SJSA1 (cell line): ENCODE data around the genes FBXO28, DEGS1, CNIH3 and DNAH14.

- RAMPAGE, long total RNA: no peak
Observed at GRCh38 chr1:224012326-224013127, 101.4 kb upstream of the FBXO28 start.

DNA sequence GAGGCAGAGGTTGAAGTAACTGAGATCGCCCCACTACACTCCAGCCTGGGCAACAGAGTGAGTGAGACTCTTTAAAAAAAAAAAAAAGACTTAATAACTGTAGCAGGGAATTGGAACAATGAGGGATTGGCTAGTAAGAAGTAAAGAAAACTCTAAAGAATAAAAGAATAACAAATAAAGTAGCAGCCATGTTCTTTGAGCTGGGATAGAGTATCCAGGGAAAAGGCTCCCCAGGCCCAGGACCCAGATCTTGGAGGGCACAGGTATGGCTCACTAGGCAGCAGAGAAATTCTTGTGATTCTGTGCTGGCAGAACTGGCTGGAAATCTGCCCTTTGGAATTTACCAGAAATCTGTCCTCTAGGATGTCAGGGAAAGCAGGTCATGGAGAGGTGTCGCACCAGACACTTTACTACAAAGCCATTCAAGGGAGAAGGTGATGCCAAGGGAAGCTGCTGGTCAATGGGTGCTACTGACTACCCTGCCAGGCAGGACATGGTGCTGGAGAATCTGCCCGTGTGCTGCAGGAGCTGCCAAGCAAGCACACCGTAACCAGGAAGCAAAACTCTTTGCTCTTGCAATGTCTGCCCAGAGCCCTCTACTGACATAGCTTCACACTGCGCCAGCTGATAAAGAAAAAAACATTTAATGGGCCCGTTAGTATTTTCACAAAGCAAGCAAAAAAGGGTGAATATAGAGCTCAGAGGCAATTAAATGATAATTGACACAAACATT, 7.4 kb upstream of the FBXO28 start:
- RAMPAGE, long total RNA: no peak

DNA sequence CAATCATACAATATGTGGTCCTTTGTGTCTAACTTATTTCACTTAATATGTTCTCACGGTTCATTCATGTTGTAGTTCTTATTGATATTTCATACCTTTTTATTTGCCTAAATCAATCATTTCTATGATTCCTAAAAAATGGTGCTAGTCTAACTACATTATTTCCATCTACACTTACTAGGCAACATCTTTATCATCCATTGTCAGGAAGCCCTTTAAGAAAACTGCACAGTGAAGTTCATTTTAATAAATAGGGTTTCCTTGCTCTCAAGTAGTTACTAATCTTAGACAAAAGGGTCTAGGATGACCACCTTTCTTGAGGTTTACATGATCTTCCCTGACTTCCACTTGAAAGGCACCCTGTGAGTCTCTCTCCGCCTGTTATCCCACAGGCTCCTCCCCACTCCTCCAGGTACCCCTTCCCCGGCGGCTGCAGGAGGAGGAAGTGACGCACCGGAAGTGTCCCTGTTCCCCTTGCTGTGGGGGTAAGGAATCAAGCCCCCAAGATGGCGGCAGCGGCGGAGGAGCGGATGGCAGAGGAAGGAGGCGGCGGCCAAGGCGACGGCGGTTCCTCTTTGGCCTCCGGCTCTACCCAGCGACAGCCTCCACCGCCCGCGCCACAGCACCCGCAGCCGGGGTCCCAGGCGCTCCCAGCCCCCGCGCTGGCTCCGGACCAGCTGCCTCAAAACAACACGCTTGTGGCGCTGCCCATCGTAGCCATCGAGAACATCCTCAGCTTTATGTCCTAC, at the start of gene FBXO28:
FBXO28 (plus strand) TSS at position 488 of the 749 bp plus-strand sequence.
- RAMPAGE, long total RNA: start-site peak on the plus strand centred at position 480 of the sequence, 20 bp wide, 192 and 58 reads in 2 replicates

DNA sequence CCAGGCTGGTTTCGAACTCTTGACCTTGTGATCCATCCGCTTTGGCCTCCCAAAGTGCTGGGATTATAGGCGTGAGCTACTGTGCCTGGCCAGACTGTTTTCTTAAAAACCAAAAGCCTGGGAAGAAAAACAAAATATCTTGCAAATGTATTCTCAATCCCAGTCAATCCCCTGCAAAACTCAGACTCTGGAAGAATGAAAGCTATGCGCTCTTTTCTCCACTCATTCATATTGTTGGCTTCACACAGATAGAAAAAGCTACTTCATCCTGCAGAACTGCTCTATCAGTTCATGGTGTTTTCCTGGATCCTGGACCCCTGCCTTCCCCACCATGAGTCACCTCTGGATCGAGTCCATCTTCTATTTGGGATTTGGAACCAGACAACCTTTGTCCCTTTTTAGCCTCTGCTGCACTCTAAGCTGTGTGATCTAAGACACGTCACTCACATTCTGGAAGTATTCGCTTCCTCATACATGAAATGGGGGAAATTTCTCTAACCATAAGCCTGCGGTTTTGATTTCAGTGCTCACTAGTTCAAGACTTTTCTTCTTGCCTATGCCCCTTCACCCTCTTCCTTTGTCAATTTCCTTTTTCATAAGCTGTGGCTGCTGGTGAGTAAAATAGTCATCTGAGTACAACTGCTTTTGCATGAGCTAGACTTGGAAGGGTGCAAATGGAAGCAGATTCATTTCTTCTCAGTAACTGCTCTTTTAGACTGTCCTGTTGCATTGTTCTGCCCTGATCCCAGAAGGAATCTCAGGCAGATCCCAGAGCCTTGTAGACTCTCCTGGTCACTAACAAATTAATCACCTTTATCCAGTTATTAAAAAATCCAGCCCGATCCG, 14.1 kb upstream of the DEGS1 start:
- RAMPAGE, long total RNA: no peak

GRCh38 chr1:224182057-224183387, at the start of gene DEGS1:
DEGS1 (plus strand) TSS chr1:224183240.
- RAMPAGE, long total RNA: start-site peak on the plus strand at chr1:224183202-224183285, 1,212 and 632 reads in 2 replicates

GRCh38 chr1:224199514-224199914, 16.5 kb downstream of the DEGS1 start:
- RAMPAGE, long total RNA: no peak

GRCh38 chr1:224340938-224341509, 11.1 kb upstream of the NVL start:
- RAMPAGE, long total RNA: no peak

DNA sequence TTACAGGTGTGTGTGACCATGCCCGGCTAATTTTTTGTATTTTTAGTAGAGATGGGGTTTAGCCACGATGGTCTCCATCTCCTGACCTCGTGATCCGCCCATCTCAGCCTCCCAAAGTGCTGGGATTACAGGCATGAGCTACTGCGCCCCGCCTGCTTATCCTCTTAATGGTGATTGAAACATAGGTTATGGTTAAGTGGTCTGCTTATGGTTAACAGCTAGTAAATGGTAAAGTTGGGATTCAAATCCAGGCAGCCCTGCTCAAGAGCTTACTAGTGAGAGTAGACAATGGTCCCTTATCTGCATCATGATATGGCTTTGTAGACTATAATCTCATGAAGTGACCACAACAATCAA, 37.9 kb downstream of the CNIH4 start:
- RAMPAGE, long total RNA: no peak

DNA sequence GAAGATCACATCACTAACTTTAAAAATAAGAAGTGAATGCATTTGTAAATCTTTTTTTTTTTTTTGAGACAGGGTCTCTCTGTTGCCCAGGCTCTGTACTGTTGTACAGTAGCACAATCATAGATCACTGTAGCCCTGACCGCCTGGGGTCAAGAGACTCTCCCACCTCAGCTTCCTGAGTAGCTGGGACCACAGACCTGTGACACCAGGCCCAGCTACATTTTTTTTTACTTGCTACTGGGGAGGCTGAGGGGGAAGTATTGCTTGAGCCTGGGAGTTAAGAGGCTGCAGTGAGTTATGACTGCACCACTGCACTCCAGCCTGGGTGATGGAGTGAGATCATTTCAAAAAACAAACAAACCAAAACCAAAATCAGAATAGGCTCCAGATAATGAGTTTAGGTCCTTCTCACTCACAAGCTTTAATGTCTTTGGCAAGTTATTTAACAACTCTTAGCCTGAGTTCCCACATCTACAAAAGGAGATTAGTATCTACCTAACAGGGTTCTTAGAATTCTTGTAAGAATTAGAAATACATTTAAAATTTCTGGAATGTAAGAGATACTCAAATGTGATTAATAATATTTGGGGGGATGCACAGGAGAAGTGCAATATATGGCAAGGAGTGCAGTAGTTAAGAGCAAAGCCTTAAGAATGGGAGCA, 22.8 kb downstream of the WDR26 start:
- RAMPAGE, long total RNA: no peak

DNA sequence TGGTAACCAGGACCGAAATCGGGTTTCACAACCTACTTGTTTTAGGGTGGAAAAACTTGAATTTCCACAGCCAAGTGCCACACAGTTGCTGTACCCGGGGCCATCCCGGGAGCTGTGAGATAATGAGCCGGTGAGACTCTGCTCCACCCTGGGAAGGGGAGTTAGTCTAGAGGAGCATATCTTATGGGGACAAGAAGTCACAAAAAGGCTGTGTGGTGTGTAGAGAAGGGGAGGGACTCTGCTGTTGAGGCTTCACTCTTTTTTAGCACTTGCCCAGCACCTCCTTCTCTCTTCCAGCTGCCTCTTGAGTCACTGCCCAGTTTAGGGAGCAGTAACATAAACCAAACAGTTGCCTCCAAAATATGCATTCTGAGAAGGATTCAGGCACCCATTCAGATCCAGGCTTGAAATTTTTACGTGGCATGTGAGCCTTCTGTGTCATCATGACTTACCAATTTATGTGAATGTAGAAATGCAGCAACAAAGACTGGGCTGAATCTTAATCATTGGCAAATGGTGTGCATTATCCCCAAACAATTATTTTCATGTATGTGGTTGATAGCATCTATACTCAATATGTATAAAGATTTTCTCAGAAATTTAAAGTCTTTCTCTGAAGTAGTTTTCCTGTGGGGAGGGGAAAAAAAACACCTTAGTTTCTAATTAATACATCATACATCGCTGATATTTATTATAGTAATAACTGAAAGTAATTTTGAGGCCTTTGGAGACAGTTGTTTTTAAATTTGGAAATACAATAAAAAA, 850 bp upstream of the WDR26 start:
- RAMPAGE, long total RNA: no peak

DNA sequence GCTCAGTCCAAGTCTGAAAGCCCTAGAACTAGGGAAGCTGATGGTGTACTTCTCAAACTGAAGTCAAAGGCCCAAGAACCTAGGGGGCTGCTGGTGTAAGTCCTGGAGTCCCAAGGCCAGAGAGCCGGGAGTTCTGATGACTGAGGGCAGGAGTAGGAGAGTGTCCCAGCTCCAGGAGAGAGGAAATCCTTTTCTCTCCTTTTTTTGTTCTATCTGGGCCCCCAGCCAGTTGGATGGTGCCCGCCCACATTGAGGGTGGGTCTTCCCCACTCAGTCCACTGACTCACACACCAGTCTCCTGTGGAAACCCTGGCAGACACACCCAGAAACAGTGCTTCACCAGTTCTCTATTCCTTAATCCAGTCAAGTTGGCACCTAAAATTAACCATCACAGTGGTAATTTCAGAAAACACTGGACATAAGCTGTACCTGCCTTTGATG, 12.6 kb upstream of the WDR26 start:
- RAMPAGE, long total RNA: no peak

- RAMPAGE, long total RNA: no peak
Observed at GRCh38 chr1:224497895-224499209, 63.8 kb upstream of the WDR26 start.

GRCh38 chr1:224505855-224506119, 71.2 kb upstream of the WDR26 start:
- RAMPAGE, long total RNA: no peak

GRCh38 chr1:224615682-224617032, at the start of gene CNIH3:
CNIH3 (plus strand) TSS chr1:224616317.
- RAMPAGE, long total RNA: start-site peak on the minus strand at chr1:224616177-224616264, 17 and 15 reads in 2 replicates

DNA sequence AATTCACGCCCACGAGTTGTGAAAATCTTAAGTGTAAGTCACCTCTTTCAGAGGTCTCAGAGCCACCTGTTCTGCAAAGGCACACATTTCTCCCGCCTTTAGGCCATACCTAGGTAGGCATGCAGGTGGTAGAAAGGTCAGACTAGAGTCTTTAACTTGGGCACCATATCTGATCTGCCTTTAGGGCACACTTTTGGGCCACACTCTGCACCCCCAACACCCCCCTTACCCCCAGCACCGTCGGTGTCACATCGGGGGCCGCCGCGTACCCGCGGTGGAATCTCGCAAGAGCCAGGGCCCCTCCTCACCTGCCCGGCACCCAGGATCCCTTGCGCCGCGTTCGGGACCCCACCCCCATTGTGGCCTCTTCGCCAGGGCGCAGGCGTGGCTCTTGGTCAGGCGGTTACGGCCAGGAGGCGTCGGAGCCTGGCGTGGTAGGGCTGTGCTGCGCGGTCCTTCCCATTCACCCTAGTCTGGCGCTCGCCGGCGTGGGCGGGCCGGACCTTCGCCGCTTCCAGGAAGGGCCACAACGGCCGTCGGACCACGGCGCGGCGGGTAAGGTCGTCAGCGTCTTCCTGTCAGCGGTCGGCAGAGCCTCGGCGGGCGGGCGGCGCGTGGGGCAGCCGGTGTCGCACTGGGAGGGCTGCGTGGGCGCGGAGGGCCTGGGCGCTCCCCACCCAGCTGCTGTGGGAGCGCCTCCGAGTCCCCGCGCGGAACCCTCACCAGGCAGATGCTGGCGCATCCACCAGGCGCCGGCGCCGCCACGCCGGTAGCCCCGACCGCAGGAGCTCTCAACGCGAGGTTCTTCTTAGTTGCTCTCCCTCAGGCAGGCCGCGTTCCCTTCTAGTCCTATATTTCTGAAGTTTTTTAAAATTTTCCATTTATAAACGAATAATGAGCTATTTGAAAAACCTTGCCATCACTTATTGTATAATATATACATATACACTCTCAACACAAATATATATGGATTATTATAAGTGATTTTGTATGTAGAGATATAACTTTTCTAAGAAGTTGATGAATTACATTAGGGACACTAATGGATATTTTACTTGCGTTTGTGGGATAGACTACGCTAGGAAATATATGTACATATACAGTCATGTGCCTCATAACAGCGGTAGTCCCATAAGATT, at the start of gene DNAH14:
DNAH14 (plus strand) TSS at position 395 of the 1,139 bp plus-strand sequence.
- RAMPAGE, long total RNA: start-site peak on the plus strand centred at position 433 of the sequence, 79 bp wide, 189 and 42 reads in 2 replicates

DNA sequence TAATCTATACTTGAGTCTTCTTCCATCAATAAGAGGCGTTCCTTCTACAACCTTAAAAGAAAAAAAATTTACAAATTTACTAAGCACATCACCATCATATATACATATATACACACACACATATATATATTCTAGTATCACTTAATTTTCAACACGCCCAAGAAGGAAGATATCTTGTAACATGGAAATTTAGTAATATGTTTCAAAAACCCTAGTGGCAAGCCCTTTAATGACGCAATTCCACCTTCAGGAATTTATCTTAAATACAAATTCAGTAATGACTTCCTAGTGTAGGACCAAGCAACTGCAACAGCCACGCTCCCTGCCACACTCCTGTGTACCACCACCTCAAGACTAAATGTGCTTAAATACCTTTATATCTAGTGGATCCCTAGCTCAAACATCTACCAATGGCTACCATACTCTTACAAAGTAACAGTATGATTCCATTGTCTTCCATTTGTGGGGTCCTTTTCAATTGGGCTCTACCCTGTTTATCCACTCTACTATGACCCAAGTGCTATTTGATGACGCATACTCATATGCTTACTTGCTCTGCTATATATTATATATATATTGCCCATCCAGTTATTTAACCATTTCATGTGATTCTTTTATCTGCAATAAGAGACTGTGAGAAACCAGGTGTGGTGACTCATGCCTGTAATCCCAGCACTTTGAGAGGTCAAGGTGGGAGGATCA, 12.4 kb downstream of the LBR start:
- RAMPAGE, long total RNA: no peak

- RAMPAGE, long total RNA: no peak
Observed at GRCh38 chr1:225426434-225426889, 1.4 kb downstream of the LBR start.

GRCh38 chr1:225473079-225473752, 45.4 kb upstream of the LBR start:
- RAMPAGE, long total RNA: no peak

DNA sequence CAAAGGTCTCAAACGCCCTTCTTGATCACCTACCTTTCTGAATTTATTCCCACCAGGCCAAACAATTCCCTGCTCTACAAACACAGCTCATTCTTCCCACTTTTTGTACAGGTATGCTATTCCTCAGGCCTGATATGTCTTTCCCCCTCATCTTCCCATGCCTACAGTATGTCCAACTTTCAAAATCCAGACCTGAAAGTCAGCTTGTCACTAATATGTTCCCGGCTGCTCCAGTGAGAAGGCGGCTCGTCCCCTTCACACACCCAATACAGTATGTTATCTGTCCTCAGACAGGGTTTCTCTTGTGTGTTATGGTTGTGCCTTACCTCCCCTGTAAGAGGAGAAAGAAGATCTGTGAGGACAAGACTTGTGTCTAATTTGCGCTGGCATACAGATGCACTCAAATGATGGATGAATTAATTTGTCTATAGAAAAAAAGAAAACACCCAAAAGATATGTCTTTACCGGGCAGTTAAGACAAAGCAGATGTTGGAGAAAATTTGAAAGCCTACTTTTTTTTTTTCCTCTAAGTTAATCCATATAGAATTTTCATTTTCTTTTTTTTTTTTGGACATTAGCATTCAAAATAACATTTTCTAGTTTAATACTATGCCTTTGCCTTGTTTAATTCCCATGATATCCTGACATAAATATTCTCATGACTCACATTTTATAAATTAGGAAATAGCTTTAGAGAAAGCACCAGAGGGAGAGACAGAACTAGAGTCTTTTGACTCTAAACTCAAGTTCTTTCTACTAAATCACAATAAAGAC, 105.1 kb downstream of the ENAH start:
- RAMPAGE, long total RNA: no peak

- RAMPAGE, long total RNA: no peak
Observed at GRCh38 chr1:225549305-225549787, 103.6 kb downstream of the ENAH start.